Epithelial cell of proximal tubule (primary cell): ENCODE measurements around a stretch of chr7.

DNA sequence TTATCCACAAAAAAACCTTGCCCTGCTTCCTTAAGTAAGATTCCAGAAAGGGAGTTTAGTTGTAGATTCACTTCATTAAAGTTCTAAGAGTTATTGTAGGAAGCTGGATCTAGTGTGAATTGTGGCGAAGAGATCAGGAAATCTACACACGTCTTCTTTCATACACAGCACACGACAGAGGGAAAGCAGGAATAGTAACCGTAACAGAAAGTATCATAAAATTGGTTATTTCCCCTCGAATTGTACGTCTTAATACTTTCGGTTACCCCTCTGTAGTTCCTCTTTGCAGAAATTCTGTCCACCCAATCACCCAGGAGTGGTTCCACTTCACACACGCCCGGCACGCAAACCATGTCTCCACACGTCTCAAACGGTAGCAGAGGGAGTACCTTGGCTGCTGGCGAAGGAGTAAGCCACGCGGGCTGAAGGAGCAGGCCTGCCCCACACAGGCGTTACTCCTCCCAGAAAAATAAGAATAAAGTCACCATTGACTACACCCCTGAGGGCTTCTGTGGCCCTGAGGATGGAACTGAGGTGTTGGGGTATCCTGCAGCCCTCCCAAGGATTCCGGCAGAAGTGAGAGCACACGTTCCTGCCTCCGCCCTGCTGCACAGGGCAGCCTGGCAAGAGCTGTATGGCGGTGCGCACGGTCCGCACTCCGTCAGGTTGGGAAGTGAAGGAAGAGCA lies 17.9 kb downstream of the GPR146 start:
- RAMPAGE, long total RNA: no peak
- RRBS: no CpG with 5 or more reads among the region's 24 CpGs

- RAMPAGE, long total RNA: no peak
- RRBS: no CpG with 5 or more reads among the region's 10 CpGs
Observed at GRCh38 chr7:1085237-1085616, 2.7 kb upstream of the GPER1 start.

GRCh38 chr7:1092765-1093568 lies 5.1 kb downstream of the GPER1 start:
- RAMPAGE, long total RNA: no peak
- RRBS: 83% methylated on average over 5 of the region's 49 CpGs

DNA sequence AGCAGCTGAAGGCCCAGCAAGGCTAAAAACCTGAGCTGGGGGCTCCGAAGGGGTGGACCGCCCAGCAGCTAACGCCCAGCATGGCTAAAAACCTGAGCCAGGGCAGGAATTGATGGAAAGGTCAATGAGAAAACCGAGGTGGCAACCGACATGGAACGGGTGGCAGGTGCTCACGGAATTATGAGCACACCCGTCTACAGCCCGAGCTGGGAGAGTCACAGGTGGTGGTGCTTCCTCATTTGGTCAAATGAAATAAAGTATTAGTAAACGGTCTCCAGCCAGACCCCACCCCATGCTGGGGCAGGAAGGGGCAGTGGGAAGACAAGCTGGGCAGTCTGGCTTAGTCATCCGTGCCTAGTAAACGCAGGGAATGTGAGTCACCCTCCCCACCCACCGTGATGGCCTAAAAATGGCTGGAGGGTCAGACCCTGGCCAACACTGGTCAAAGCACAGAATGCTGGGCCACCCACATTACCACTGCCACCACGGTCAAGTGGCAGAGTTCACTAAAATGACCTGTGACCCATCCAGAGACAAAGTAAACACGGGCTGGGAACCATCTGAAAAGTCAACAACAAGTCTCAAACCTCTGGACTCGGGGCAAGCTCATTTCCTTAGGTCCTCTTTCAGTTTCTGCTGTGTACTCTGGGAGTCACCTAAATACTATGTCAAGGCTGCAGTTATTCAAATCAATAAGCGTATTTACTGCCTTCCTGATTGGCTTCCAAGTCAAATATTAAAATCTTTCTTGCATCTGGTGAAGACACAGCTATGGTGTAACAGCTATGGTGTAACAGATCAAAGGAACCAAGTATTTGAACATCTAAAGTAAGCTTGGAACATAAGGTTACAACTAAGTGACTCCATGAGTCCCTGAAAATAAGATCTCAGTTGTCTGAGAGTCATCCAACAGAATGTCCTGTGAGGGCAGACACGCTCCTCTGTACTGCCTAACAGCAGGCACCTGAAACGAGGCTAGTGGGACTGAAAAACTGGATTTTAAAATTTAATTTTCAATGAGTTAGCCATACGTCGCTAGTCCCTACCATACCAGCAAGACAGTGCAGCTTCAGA lies 3.1 kb downstream of the ZFAND2A start:
- RAMPAGE, long total RNA: no peak
- RRBS: no CpG with 5 or more reads among the region's 21 CpGs

DNA sequence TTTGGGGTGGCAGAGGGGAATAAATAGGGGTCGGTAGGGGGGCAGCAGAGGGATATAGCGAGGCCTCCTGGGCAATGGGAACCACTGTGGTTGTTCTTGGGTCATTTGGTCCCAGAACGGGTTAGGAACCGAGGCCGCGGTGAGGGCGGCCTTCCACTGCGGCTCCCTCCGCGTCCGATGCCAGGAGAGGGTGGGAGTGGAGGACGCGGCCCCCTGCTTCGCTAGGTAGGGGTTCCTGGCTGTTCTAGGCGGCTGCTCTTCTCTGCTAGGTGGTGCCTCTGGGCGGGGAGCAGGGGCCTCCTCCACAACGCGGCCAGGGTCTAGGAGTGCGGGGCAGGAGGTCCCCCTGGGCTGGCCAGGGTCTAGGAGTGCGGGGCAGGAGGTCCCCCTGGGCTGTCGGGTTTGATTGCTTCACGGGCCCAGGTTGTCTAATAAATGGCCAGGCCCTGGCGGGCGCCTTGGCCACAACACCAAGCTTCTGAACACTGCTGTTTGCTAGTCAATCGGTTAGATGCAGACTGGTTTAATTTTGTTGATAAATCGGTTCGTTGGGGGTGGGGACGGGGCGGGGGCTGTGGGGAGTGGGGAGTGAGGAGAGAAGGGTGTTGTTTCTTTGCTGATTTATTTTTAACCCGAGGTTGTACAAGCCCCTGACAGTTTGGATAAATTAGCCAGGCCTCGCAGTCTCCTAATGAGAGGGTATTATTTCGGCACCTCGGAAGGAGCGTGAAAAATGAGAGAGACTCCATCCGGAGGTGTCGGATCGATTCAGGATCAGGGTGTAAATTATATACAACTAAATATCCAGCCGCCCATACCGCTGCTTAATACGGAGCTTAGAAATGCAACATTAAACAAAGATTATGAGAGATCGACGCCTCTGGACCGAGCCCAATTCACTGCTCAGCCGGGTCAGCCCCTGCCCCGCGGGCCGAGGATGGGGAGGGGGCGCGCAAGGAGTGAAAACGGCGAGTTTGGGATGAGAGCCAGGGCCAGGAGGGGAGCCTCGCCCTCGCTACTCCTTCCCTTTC lies 7.7 kb downstream of the UNCX start:
- RAMPAGE, long total RNA: no peak
- RRBS: no CpG with 5 or more reads among the region's 53 CpGs

DNA sequence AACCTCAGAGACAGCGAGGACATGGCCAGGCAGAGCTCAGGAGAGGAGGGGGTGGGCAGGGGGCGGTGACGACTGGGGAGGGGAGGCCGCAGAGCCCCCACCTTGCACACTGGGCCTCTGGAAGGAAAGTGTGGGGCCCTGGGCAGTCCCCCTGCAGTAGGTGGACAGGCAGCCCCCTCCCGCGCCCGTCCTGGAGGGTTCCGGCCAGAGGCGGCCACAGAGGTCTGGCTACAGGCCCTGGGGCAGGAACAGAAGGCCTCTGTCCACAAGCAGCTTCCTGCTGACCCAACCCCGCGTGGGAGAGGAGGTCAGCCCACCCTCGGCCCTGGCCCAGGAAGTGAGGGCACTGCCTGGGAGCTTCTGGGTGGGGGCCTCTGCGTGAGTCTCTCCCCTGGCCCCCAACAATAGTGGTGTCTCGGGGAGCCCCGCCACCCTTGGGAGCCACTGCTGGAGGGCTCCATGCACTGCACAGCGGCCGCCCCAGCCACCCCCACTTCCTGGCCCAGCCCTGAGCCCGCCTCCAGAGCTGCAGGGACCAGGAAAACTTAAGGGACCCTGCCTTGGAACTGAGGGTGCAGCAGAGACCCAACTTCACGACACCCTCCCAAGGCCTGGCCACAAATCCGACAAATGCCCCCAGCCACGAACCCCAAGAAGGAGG lies 4.7 kb downstream of the MICALL2 start:
- RAMPAGE, long total RNA: no peak
- RRBS: no CpG with 5 or more reads among the region's 21 CpGs

- RAMPAGE, long total RNA: no peak
- RRBS: 2% methylated on average over 6 of the region's 34 CpGs
Observed at GRCh38 chr7:1532124-1533030, 1.9 kb downstream of the MAFK start.

GRCh38 chr7:1535325-1536490 lies 5.2 kb downstream of the MAFK start:
- RAMPAGE, long total RNA: no peak
- RRBS: 100% methylated on average over 2 of the region's 48 CpGs

DNA sequence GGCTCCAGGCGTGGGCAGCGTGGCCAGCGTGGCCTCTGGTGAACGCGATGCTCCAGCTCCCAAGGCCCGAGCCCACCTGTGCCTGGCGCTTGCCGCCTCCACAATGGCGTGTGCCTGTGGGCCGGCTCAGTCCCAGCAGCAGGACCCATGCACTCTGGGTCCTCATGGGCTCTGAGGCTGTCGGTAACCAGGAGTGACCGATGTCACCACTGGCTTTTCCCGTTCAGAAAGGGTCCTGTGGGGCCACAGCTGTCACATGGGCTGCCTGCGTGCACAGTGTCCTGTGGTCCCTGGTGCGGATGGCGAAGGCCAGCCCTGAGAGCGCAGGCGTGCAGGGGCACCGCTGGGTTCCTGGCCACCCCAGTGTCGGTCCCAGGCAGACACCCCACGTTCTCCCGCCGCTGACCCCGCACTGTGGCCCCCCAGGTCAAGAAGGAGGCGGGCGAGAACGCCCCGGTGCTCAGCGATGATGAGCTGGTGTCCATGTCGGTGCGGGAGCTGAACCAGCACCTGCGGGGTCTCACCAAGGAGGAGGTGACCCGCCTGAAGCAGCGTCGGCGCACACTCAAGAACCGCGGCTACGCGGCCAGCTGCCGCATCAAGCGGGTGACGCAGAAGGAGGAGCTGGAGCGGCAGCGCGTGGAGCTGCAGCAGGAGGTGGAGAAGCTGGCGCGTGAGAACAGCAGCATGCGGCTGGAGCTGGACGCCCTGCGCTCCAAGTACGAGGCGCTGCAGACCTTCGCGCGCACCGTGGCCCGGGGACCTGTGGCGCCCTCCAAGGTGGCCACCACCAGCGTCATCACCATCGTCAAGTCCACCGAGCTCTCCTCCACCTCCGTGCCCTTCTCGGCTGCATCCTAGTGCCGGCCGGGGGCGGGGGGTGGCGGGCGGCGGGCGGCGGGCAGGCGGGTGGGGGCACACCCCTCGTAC lies 9.3 kb downstream of the MAFK start:
- RAMPAGE, long total RNA: no peak
- RRBS: no CpG with 5 or more reads among the region's 74 CpGs

- RAMPAGE, long total RNA: no peak
- RRBS: 92% methylated on average over 7 of the region's 41 CpGs
Observed at GRCh38 chr7:1543843-1544719, 11.9 kb downstream of the TMEM184A start.

DNA sequence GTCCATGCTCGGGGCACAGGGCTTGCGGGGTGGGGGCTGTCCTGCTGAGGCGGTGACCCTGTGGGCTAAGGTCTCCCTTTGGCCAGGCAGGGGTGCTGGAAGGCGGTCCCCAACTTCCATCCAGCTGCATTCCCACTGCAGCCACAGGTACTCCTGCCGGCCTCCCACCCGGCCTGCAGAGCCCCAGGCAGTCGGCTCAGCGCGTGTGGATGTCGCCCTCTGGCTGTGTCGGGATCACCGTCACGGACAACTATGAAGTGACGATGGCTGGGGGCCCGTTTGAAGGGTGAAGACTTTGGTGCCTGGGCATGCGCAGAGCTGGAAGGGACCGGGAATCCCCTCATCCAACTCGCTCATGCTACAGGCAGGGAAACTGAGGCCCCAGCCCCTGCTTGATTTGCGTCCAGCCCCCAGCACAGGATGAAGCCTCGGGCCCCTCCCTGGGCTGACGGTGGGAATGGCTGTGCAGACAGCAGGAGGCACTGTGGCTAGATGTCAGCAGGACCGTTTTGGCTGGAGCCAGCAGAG lies 2.3 kb upstream of the TMEM184A start:
- RAMPAGE, long total RNA: no peak
- RRBS: no CpG with 5 or more reads among the region's 22 CpGs

GRCh38 chr7:1647298-1647717 lies 22.8 kb upstream of the ELFN1 start:
- RAMPAGE, long total RNA: no peak
- RRBS: no CpG with 5 or more reads among the region's 21 CpGs

DNA sequence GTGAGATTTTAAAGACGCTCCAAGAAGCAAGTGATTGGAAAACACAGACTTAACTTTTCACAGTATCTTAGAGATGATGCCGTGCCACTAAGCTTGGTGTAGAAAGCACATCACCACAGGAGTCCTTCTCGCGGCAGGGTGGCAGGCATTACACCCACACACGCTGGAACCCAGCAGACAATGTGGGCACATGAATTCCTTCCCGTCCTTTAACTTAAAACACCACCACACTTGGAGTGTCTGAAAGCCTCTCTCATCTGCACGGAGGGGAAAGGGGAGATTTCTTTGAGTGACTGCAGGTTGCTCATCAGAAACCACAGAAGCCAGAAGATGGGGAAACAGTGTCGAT lies 254.0 kb downstream of the ELFN1 start:
- RAMPAGE, long total RNA: no peak
- RRBS: no CpG with 5 or more reads among the region's 8 CpGs

- RAMPAGE, long total RNA: no peak
- RRBS: no CpG with 5 or more reads among the region's 3 CpGs
Observed at GRCh38 chr7:2065007-2065290, 167.8 kb downstream of the MAD1L1 start.

DNA sequence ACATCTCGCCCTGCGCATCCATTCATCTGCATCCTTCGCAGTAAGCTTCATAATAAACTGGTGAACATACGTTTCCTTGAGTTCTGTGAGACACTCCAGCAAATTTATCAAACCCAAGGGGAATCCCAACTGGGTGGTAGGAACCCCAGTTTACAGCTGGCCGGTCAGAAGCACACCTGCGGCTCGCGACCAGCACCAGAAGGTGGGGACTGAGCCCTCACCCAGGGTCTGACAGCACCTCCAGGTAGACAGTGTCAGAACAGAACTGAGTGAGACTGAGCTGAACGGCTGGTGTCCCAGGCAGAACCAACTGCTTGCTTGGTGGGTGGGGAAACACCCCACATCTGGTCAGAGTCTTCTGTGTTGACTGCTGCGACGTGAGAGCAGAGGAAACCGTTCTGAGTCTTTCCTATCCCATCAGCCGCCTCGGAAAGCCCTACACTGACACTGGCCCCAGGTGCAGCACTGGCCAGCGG lies 160.8 kb downstream of the MAD1L1 start:
- RAMPAGE, long total RNA: no peak
- RRBS: no CpG with 5 or more reads among the region's 15 CpGs

DNA sequence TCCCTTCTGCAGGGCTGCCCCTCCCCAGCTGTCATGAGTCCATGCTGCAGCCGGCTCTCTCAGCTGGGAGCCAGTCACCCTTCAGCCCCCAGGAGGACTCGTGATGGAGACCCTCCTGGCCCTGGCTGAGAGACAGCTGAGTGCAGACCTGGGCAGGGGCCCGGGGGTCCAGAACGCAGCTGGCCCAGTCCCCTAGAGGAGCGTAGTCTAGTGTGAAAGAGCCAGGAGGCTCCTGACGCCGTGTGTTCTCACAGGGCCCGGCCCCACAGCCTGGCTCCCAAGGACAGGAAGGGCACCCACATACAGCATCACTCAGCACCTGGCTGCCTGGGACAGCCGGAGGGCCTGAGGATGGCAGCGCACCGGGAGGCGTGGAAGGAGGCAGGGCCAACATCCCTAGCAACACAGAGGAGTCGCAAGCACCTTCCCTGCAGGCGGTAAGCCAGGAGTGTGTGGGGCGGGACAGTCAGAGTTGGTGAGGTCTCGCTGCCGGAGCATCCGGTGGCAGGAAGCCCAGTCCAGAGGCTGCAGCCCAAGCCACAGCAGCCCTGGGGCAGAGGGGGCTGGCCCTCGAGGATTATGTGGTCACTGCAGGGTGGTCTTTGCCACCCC lies 125.9 kb downstream of the MAD1L1 start:
- RAMPAGE, long total RNA: no peak
- RRBS: 93% methylated on average over 6 of the region's 19 CpGs

DNA sequence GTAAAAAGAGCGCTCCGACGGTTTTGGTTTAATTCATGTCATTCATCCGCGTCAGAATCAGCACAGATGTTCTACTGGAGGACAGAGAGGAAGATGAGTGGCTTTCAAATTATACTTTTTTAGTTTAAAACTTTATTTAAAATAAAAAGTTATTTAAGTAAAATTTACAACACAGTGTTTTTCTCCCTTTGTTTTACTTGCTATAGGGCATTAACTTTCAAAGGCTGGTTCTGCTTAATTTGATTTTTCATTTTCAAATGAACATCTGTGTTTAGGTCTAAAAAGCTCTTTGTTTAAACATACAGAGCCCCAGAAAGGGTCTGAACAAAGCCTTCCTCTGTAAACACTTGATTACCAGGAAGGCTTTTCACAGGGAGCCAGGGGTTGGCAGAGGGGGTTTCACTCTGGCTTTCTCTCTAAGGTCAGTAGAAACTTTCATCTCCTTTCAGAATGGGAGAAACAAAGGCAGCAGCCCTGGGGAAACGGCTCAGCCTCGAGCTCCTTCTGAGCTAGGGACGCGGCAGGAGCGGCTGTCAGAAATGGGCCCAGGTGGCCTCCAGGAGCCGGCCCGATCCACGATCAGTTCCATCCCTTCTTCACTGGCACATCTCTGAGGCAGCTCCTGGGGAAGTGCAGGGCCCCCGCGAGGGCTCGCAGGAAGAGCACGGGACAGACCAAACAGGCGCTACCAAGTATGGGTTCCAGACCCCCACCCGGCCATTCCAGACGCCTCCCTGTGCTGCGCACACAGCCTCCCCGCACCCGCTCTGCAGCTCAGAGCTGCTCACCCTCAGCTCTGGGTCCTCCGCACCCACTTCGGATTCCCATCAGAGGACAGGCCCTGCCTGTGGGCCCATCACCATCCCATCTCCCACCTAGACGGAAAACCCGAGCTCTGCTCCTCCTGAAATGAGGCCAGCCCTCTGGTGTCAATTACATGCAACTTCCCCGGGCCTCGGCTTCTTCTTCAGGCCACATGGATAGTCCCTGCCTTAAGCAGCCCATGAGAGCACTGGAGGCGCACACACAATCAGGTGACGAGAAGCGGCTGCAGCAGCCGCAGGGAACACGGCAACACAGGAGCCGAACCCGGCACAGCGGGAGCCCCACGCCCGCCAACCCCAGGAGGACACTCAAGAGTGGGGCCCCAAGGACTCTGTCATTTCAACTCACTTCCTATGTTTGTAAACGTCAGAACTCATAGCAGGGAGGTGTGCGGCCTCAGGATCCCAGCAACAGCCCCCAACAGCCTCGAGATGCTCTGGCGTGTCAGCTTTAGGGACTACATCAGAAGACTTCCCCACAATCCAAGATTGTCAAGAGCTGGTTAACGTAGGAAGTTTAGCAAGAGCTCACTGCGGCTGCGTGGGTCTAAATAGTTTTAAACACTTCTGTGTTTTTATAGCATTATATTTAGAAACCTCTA lies 123.9 kb downstream of the MAD1L1 start:
- RAMPAGE, long total RNA: no peak
- RRBS: no CpG with 5 or more reads among the region's 46 CpGs

DNA sequence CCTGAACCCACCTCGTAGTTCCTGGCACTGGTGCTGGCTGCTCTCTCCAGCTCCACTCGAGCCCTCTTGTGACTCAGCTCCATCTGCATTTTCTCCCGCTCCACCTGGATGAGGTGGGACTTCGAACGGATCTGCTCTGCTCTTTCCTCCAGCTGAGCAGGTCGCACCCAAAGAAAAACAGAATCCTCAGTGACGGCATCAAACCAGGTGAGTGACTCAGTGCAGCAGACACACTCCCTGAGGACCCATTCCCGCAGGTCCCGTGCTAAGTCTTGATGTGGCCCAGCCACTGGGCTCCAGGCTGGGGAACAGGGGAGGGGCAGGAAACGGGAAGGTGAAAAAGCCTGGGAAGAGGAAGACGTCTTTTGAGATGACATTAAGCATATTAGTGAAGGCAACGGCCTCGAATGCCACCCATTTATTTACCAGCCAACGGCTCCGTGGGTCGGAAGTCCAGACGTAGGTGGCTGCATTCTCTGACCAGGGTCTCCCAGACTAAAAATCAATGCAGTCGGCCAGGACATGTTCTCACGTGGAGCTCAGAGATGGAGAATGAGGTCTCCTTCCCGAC lies 7.3 kb downstream of the MAD1L1 start:
- RAMPAGE, long total RNA: no peak
- RRBS: no CpG with 5 or more reads among the region's 20 CpGs

GRCh38 chr7:2259004-2259471 lies 17.0 kb downstream of the NUDT1 start:
- RAMPAGE, long total RNA: no peak
- RRBS: no CpG with 5 or more reads among the region's 23 CpGs

DNA sequence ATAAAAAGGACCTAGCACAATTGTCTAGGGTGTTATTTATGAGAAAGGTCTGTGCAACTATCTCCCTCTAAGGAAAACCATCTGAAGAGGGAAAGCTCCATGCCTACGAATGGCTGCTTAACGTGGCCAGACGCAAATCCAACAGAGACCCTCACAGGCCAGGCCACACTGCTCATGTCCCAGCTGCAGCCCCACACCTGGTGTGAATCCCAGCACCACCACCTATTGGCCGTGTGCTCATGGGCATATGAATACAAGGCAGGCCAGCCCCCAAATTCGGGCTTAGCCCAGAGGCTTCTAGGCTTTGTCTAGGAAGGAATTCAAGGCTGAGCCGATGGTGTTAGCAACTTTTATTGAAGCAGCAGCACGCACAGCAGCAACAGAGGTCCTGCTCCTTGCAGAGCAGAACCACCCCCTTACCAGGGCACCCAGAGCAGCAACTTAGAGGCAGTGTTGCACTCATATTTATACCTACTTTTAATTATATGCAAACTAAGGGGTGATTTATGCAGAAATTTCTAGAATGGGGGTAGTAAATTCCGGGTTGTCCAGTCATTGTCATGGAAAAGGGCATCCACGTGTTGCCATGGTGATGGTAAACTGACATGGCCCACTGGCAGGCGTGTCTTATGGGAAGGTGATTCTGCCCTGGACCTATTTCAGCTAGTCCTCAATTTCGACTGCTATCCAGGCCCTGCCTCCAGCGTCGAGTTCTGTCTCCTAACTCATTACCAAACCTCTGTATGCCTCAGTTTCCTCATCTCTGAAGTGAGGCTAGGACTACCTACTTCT lies 13.0 kb downstream of the SNX8 start:
- RAMPAGE, long total RNA: no peak
- RRBS: no CpG with 5 or more reads among the region's 13 CpGs